HT-29 (cell line): ENCODE measurements around the genes SLC27A3, CFAP141 and C1orf43.

DNA sequence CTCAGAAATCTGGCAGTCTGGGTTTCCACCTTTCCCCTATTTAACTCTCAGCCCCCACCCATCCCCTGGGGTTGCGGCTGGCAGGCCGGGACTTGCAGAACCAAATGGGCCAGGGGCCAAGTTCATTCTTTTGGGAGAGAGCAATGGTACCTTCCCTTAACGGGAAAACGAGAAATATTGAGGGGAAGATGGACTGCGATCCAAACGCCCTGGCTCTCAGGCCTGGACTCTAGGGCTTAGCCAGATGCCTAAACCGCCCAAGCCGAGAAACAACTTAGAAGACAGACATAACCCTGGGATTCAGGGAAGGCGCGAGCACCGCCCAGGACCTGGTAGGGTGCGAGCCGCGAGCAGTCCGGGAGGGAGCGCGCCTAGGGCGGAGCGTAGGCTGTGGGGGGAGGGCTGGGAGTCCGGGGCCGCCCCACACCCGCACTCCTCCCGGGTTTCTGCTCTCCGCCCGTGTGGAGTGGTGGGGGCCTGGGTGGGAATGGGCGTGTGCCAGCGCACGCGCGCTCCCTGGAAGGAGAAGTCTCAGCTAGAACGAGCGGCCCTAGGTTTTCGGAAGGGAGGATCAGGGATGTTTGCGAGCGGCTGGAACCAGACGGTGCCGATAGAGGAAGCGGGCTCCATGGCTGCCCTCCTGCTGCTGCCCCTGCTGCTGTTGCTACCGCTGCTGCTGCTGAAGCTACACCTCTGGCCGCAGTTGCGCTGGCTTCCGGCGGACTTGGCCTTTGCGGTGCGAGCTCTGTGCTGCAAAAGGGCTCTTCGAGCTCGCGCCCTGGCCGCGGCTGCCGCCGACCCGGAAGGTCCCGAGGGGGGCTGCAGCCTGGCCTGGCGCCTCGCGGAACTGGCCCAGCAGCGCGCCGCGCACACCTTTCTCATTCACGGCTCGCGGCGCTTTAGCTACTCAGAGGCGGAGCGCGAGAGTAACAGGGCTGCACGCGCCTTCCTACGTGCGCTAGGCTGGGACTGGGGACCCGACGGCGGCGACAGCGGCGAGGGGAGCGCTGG lies at the start of gene SLC27A3:
SLC27A3 (plus strand) TSS at position 538 of the 1,011 bp plus-strand sequence.
- RAMPAGE, long total RNA = no peak

DNA sequence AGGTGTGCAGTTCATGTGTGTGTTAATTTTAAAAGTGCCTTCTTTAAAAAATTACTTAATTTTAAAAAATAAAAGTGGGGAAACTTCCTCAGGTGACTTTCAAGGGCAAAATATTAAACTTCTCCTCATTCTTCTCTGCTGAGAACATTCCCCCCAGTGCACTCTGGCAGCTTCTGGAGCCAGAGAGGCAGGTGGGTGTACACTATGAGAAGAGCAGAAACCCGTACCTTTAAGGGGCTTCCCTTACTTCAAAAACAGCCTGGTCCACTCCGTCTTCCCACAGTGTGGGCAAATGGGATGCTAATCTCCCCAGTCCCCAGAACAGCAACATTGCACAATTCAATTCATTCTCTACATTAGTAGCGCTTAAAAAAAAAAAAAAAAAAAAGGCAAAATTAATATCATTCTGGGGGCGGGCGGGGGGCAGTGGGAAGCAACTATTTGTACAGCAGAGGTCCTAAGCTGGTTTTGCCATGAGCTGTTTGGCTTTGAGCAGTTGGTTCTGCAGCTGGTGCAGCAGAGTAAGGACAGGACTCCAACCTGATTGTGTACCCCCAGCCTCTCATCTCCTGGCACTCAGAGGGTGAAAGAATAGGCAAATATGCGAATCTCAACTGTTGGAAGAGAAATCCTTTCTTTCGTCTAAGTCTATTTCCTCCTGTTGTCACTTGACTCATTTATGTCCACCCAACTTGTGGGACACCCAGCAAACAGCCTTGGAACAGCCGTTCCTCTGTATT lies 33.4 kb downstream of the SLC27A3 start:
- RAMPAGE, long total RNA = no peak

GRCh38 chr1:153888475-153889445 lies 34.0 kb downstream of the GATAD2B start:
- RAMPAGE, long total RNA = no peak

DNA sequence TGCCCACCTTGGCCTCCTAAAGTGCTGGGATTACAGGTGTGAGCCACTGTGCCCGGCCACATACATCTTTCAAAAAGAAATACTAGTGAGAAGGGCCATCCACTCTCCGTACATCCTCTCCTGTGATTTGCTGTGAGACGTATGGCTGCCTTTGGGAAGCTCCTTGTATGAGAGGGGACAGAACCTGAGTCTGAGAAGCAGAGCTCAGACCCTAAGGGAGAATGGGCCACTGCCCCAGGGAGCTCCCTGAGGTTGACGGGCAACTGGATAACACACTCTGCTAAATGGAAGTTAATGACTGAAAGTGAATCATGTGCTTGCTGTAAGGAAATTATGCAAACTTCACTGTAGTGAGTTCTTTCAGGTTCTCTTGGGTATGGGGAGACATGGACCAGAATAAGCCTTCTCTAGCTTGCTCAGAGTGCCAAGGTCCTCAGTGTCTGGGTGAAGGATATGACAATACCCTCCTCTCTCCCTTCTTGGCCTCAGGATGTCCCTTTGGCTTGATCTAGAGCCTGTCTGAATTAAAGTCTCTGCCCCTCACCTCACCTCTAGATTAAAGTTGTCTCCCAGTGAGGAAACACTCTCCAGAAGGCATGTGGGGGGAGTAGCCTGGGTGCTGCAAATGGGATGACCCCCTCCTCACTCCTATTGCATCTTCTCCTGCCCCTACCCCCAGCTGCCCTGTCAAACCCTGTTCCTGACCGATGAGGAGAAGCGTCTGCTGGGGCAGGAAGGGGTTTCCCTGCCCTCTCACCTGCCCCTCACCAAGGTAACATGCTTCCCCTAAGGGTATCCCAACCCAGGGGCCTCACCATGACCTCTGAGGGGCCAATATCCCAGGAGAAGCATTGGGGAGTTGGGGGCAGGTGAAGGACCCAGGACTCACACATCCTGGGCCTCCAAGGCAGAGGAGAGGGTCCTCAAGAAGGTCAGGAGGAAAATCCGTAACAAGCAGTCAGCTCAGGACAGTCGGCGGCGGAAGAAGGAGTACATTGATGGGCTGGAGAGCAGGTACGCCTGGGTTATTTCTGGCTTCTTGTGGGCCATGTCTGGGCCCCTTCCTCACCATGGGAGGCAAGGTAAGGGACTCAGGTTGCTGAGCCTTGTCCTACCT lies 4.7 kb downstream of the CREB3L4 start:
- RAMPAGE, long total RNA = no peak

- RAMPAGE, long total RNA = no peak
These were observed 944 bp upstream of the JTB start for GRCh38 chr1:153978230-153979005.

DNA sequence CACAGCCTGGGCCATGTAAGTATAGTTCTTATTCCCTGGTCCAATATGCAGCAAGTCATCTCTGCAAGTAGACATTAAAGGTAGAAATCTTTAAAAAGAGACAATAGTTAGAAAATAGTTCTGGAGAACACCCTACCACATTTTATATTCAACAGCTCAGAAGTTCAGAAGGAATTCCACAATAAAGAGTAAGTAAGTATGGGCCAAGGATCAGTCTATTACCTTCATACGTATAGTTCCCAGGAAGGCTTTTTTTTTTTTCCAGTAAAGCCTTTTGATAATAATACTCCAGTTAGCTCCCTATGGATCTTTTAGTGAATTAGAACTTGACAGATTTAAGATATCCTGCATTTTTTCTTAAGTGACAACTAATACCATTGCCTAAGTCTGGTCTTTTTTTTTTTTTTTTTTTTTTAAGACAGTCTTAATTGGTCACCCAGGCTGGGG lies 31.7 kb downstream of the RPS27 start:
- RAMPAGE, long total RNA = no peak

DNA sequence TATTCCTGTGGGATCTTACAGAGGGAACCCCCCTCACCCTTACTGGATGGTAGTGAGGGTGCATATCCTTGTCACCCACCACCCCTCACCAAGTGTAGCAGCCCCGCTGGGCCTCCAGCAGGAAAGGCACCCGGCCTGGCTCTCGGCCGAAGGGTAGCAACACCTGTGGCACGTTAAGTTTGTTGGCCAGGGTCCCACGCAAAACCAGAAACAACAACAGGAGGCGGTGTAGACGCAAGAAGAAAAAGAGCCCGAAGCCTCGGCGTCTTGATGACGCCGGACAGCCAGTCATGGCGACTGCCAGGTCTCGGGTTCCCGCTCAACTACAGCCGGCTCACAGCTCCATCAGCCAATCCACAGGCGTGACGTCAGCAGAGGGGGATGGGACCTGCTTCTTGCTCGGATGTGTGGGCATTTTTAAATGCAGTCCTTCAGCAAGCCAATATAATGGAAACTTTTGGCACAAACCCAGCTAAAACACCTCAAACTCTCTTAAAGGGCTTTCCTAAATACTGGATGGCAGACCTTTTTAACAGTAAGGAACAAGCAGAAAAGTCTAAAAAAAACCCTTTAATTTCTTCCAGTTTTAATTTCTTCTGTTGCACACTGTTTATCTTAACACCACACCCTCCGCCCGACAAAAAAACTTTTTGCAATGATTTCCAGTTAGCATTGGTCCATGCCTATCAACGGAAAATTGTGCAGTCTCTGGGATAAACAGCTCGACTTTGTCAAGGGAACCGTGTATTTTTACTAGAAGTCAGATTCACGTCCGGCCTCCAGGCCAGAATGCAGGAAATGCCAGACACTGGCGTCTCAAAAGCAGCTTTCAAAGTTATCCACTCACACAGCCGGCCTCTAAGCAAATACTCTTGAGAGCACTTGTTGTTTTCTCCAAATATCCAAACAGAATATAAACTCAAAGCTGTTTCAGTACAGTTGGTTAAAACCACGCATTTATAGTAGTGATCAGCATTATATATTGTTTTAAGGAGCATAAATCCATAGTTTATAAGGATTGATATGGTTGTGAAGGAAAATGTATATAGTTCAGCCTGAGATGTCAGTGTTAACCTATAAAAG lies 36.8 kb downstream of the TPM3 start:
- RAMPAGE, long total RNA = no peak

DNA sequence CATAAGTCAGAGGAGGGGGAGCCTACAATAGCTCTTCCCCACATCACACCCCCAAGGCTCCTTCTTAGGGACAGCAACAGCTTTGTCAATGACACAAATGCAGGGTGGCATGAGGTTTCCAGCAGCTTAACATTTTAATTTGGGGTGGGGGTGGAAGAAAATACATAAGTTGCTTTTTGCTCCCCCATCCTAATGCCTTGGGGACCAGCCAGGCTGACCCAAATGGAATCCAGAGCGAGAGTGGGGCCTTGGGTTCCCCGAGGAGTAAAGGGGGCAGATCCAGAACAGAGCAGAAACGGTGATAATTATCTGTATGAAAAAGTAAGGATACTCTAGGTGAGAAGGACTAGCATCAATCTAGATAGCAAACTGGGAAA lies 24.3 kb downstream of the TPM3 start:
- RAMPAGE, long total RNA = no peak

GRCh38 chr1:154205851-154206909 lies at the start of gene CFAP141:
TSS of gene CFAP141 (minus strand) at chr1:154206333.
- RAMPAGE, long total RNA = no peak

- RAMPAGE, long total RNA = start-site peak on the minus strand at chr1:154220546-154220626, 262 and 319 reads in 2 replicates
These were observed at the start of gene C1orf43 for GRCh38 chr1:154219990-154220849. TSS of gene C1orf43 (minus strand) at chr1:154220590.

- RAMPAGE, long total RNA = no peak
These were observed 6.3 kb downstream of the UBAP2L start for GRCh38 chr1:154227144-154227383.

- RAMPAGE, long total RNA = no peak
These were observed 11.7 kb upstream of the HAX1 start for GRCh38 chr1:154260774-154261132.

DNA sequence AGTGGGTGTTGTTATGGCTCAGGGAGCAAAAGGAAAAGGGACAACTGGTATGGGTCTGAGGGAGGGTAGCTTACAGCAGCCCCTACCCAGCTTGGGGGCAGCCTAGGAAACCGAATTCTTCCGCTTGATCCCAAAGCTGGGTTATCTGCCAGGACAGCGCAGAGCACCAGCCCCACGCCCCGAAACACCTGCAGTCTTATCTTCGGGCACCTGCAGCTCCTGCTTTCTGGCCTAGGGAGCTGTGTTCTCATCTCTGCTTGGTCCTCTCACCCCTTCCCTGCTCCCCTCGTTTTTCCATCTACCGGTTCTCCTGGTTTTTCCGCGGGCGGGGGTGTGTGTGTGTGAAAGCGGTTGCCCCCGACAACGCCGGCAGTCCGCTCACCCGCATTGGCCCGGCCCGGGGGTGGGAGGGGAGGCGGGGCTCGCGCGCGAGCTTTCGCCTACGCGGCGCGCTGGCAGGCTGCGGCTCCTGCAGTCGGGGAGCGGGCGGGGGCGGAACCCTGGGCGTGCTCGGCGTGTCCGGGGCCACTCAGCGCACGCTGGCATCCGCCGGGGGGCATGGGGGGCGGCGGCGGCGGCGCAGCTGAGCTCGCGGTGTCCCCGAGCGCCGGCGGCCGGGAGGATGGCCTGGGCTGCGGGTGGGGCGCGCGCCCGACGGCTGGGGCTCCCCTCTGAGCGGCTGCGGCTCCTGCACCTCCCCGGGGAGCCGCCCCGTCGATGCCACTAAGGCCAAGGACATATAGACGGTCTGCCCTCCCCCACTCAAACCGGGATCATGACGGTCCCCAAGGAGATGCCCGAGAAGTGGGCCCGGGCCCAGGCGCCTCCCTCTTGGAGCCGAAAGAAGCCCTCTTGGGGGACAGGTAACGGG lies 3.1 kb downstream of the ATP8B2 start:
- RAMPAGE, long total RNA = no peak

DNA sequence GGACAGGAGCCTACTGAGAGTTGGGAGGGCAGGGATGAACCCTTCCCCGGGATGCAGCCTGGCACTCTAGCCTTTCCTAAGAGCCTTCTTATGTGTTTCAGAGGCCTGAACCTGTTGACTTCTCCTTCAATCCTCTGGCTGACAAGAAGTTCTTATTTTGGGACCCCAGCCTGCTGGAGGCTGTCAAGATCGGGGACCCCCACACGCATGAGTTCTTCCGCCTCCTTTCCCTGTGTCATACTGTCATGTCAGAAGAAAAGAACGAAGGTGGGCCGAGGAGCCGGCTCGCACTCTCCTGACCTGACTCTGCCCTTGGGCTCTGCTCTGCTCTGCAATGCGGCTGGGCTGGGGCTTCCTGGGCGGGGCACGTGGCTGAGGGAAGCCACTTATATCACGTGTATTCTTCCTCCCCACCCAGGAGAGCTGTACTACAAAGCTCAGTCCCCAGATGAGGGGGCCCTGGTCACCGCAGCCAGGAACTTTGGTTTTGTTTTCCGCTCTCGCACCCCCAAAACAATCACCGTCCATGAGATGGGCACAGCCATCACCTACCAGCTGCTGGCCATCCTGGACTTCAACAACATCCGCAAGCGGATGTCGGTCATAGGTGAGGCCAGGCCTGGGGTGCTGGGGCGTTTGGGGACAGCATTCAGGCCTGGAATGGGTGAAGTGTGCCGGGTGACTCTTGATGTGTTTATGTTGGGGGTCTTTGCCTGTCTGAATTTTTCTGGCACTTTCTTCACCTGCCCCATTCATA lies 17.5 kb downstream of the ATP8B2 start:
- RAMPAGE, long total RNA = no peak

GRCh38 chr1:154414223-154415163 lies 9.3 kb downstream of the IL6R start:
- RAMPAGE, long total RNA = no peak

GRCh38 chr1:154433548-154434009 lies 28.4 kb downstream of the IL6R start:
- RAMPAGE, long total RNA = no peak

GRCh38 chr1:154467464-154468151 lies 34.4 kb upstream of the TDRD10 start:
- RAMPAGE, long total RNA = no peak

DNA sequence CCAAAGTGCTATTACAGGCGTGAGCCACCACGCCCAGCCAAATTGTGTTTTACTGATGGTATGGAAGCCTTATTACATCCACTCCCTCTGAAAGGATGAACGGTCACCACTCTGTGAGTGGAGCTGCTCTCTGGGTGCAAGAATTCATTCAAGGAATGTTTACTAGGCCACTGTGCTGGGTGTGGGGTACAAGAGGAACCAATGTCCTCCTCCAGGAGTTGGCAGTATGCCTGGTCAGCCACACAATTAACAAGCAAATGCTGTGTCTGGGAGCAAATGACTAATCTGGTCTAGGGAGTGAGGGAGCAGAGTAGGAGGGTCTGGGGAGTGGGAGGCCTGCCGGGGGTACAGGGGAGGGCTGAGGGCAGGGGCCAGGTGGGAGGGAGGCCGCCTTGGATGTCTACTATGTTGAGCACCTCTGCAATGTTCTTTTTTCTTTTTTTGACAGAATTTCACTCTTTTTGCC lies 27.2 kb upstream of the TDRD10 start:
- RAMPAGE, long total RNA = no peak

DNA sequence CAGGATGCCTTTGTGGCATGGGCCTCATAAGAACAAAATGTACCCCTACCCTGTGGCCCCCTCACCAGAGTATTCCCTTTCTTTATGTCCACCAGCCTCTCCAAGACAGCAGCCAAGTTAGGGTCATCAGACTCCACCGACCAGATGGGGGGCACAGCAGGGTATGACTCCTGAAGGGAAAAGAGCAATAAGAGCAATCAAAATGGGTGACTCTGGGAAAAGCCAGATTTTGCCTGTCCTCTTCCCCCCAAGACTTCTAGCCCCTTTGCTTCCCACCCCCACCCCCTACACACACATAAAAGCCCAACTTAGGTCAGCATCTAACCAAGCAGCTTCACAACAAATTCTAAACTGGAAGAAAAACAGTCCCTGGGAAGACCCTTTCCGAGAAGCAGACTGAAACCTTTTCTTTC lies 2.7 kb downstream of the UBE2Q1 start:
- RAMPAGE, long total RNA = no peak

GRCh38 chr1:154556371-154556914 lies 2.0 kb downstream of the UBE2Q1 start:
- RAMPAGE, long total RNA = no peak